Bronchial lymph node (tissue), 1 donor: ENCODE data around the genes BEX5, PWWP3B and MORC4.

DNA sequence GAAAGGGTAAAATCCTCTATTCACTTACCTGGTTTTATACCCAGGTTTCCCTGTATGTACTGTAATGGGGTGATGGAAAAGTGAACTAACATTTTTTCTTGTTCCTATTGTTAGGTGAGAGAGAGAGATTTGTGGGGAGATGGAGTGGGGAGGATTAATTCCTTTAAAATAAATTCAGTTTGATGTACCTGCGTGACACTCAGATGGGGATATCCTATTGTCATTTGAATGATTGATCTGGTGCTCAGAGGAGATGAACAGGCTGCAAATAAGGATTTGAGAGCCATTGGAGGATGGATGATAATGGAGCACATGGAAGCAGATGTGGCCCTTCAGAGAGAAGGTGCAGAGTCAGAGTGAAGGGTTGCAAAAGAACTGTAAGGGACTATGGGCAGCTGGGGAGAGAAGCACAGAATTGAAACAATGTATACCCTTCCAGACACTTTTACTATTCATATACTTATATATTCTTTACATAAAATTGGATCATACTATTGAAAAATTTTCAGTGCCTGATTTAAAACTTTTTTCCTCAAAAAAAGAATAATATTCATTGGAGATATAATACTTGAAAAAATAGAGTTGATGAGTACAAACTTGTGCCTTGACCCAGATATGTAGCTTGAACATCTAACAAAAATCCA lies 5.2 kb downstream of the ARMCX3 start:
- PRO-cap = no peak

DNA sequence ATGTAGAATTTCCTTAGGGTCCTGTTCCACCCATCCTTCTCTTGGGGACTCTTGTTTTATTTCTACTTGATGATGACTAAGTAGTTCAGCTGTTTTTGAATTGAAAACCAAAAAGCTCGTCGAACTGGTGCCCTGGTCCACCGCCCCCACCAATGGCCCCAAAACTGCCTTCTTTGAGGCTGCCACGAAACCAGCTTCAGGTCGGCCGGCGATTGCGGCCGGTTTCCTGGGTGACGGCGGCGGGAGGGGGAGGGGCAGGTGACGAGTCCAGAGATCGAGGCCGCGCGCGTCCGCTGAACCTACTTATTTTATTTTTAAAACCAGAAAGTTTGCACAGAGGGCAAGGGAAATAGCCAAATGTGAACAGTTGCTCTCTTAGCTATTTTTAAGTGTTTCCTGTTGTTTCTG lies 120.7 kb upstream of the ARMCX2 start:
- PRO-cap = unidirectional peak, minus-strand start at position 299 of the sequence

GRCh38 chrX:101883595-101884210 lies 48.1 kb downstream of the ZMAT1 start:
- PRO-cap = no peak

DNA sequence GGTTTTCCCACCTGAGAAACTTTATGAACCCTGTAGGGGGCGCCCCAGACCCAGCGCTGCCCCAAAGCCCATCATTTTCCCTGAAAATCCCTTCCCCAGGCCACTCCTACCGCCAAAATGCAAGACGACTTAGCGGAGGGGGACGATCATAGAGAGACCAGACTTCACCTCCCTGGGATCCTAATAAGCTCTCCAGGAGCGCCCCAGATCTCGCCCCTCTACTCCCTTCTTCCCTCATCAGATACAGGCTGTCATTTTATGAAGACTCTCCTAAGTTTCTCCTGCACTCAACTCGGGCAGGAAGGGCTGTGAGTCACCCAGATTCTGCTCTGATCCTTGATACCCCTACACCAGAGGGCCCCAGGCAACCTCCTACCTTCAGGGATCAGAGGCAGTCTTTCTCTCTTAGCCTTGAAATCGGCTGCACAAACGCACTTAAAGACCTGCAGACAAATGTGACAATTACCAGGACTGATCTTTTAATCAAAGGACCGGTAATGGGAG lies 1.4 kb downstream of the BEX5 start:
- PRO-cap = no peak

DNA sequence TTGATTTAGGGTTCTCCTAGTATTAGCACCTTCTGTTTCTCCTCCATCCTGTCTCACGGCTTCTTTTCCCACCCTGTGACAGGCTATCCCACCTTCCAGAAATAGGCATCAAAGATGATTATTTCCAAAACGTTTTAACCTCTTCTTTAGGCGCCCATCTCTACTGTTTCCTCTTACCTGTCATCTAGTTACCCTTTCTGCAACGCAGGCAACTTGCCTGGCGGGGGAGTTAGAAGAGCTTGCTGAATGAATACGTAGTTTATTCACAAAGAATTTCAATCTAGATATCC lies 960 bp downstream of the BEX5 start:
- PRO-cap = no peak

GRCh38 chrX:102155710-102156501 lies at the start of gene BEX5:
Gene BEX5, minus strand, starts transcription at chrX:102155977.
- PRO-cap = bidirectional peak, plus-strand start at chrX:102156166, minus-strand start at chrX:102155963

DNA sequence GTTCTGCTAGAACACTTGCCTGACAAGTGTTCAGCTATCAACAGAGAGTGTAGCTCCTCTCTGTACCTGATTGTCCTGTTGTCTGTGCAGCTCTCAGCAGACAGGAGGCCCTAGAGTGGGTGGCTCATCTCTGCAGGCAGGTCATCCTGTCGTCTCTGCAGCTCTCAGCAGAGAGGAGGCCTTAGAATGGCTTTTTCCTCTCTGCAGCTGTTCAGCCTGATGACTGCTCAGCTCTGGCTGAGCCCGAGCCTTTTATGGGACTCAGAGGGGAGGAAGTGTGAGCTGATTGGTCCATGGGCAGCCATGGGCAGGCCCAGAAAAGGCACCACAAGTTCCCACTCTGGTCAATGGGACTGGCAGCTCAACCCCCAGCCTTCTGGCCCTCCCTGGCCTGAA lies 92.2 kb downstream of the NXF2 start:
- PRO-cap = unidirectional peak, minus-strand start at position 225 of the sequence

DNA sequence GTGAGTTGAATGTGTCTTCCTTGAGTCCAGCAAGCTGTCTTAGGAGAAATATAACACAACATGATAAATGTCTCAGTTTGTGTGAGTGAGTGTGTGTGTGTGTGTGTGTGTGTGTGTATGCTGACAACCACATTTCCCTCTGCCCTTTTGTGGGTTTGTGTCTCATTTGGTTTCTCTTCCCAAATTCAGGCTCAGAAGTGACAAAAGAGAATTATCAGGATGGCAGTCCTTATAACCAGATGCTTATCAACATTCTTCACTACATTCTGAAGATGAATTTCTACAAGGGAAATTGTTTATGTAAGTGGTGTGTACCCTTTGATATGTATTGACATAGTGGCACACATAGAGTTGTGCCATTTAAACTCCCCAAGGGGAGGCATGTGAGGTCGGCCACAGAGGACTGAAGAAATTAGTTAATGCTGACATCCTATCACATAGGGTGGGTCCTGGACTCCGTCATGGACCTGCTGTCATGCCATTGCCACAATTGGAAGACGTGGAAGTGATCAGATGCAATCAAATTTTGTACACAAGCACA lies 72.1 kb upstream of the RAB40AL start:
- PRO-cap = no peak

DNA sequence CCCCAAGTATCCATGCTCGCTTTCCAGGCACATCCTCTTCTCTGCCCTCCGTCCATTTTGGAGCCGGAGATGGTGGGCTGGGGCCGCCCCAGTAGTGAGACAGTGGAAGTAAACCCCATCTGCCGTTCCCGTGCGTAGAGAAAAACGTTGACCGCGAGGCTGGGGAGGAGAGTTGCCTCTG lies 407 bp downstream of the TCEAL4 start:
- PRO-cap = no peak

- PRO-cap = unidirectional peak, minus-strand start at chrX:103688006
Measured at GRCh38 chrX:103687656-103688631, 1.4 kb upstream of the MORF4L2 start.

DNA sequence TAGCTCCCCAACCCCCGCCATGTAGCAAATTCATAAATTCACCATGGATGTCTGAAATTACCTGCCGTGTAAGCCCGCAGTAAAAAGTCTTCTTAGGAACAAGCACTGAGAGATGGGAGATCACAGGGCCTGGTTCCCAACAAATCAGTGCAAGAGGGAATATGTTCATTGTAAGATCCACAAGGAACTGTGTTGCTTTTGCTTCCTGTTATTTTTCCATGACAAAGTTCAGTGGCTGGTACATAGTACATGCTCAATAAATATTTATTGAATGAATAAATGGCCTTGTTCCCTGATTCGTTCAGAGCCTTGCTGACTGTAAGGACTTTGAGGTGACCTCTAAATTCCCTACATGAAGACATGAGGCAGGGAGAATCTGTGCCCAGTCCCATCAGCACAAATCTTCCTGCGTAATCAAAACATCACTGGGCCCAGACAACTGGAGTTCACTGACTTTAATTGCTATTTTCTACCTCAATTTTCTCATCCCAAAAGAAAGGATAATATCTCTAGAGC lies 7.4 kb downstream of the TMEM31 start:
- PRO-cap = no peak

- PRO-cap = no peak
Measured at GRCh38 chrX:104136208-104136723, 20.5 kb downstream of the SLC25A53 start.

GRCh38 chrX:105796546-105797606 lies 25.5 kb upstream of the NRK start:
- PRO-cap = no peak

DNA sequence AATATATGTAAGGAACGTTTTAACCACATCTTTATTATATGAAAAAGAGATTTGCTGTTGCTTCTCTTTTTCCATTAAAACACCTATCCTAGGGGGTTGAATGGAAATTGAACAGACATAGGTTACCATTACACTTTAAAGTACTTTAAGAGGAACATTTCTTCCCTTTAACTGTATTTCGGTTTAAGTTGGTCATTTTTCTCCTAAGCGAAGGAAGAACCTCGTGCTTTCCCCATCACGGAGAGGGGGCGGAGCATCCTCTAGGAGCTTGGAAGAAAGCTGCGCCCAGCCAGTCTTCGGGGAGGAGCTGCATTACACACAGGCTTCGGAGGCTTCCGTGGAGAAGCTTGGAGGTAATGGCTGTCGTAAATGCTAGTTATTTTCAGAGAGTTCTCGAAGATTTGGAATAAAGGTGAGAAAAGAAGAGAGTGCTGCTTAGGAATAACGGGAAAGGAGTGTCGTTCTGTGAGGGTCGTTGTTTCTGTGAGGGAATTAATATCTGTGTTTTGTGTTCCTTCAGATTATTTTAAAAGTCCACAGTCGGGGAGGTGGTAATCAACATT lies at the start of gene PWWP3B:
TSS of gene PWWP3B (plus strand) at position 292 of the 563 bp plus-strand sequence.
- PRO-cap = no peak

DNA sequence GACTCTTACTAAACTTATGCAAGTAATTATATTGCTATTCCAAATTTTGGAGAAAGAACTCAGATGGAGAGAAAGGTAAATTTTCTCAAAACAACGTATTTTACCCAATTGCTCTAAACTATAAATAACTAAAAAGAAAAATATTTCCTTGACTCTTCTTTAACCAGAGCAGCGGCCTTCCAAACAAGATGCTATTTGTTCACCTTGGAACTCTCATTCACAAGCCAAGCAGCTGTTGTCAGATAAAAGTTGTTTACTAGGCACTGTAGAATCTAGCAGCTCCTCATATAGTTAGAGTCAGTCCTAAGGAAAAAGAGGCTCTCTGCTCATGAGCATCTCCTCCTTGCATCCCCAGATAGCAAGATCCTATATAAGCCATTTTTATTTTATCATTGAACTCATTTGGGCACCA lies 170.1 kb downstream of the PWWP3B start:
- PRO-cap = no peak

DNA sequence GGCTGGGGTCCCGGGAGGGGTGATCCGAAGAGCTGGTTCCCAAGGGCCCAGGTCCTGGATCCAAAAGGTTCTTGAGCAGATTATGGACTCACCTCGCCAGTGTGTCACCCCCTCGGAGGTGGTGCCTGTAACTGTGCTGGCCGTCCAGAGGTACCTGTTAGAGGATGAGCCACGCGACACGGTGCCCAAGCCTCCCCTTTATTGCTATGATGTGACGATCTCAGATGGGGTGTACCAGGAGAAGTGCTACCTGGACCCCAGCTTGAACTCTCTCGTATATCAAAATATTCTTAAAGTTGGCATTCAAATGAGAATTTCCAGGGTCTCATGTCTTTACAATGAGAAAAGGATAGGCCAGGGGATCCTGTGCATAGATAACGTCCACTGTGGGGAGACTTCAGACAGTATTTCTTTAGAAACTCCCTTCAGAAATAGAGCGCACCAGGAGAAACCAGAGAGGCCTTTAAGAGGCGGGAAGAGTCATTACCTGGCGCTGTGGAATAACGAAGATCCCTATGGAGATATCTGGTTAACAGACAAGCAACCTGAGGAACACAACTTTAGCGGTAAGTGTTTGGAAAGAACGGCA lies 474 bp downstream of the RADX start:
- PRO-cap = no peak

DNA sequence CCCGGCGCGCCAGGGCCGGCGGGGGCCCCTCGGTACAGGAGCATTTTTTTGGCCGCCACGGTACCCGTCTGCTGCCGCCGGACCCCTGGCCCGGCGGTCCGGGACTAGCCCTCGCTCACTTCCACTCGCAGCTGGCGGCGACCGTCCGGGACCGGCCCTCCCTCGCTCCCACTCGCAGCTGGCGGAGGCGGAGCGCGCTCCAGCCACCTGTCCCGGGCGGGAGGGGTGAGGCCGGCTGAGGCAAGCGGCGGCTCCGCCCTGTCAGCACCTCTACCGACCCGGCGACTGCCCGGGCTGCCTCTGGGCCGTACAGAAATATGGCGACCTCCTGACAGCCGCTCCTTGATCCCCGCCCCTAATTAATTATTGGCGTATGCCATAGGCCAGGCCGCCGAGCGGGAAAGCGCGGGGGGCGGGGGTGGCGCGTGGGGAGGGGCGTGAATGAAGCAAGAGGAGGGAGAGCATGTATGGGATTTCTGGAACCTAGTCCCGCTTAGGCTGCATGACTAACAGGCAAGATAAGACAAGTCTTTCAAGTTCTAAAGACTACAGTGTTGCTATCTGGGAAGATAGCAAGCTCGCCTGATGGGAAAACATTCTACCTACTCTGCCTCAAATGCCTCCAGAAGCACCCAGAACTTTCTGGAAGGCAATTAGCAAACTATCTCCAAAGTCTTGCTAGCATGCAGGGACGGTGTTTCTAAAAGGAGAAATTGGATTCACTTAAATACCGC lies at the start of gene MORC4:
TSS of gene MORC4 (minus strand) at position 287 of the 734 bp plus-strand sequence.
- PRO-cap = bidirectional peak, plus-strand start at position 486 of the sequence, minus-strand start at position 287 of the sequence

- PRO-cap = no peak
Measured at GRCh38 chrX:107450851-107451122, 1.3 kb downstream of the FRMPD3 start.

GRCh38 chrX:107710347-107711682 lies 64.8 kb downstream of the TSC22D3 start:
- PRO-cap = bidirectional peak, plus-strand start at chrX:107711323, minus-strand start at chrX:107711097

- PRO-cap = unidirectional peak, plus-strand start at chrX:107712697; bidirectional peak, plus-strand start at chrX:107713033, minus-strand start at chrX:107712920; unidirectional peak, minus-strand start at chrX:107713197
Measured at GRCh38 chrX:107712509-107713358, 62.9 kb downstream of the TSC22D3 start.